Breast (tissue), 4 donors: ENCODE data around the genes ZIC3 and F9.

DNA sequence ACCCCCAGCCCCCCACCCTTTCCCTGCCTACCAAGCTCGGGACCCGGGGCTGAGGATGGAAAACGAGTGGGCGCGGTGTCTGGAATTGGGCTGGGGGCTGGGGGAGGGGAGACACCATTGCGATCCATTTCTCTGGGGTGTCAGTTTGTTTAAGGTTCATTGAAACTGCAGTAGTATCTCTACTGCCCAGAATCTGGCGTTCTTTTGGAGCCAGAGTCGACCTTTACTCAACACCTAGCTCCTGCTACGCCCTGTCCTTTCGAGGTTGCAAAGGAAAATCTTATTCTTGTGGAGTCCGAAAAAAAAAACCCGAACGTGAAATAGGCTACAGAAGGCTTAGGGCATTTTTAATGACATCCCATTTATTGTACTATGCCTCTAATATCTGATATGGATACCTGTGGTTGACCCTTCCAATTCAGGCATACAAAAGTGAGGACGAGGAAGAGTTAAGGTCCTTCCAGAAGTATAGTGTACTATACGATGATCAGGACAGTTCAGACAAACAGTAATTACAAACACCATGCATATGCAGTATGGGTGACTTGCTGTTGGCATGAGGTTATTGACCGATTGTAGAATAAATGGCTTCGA lies 938 bp downstream of the SLC9A6 start:
- PRO-cap, 3 experiments: no peak in any of the 3 experiments
- RRBS: no CpG with 5 or more reads among the region's 17 CpGs

GRCh38 chrX:136055592-136056463 lies 70.6 kb downstream of the SLC9A6 start:
- PRO-cap, 3 experiments: peak in 2 of 3 experiments; most common plus-strand start chrX:136056165 (in 2); most common minus-strand start chrX:136055733 (in 1)
- RRBS: no CpG with 5 or more reads among the region's 8 CpGs

GRCh38 chrX:136188604-136188914 lies 8.3 kb upstream of the FHL1 start:
- PRO-cap, 3 experiments: no peak in any of the 3 experiments
- RRBS: no CpG with 5 or more reads among the region's 5 CpGs

- PRO-cap, 3 experiments: no peak in any of the 3 experiments
- RRBS: no CpG with 5 or more reads among the region's 18 CpGs
Measured at GRCh38 chrX:136210127-136211209, 13.6 kb downstream of the FHL1 start.

DNA sequence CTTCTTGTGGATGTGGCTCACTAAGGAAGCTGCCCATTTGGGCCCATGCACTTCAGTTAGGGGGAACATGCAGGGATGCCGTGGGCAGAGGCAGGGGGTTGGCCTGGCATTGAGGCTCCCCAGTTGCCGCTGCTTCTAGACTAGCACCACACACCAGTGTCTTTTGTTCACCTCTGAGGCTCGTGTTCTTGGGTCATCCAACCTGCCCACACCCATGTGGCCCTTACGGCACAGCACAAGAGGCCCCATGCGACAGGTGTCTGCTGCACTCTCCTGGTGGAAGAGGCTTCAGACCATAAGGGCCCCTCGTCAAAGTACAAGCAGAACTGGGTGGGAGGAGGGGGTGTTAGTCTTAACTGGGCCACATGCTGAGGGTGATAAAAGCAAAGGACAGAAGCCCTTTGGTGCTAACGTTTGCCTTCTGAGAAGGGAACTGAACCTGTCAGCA lies 15.0 kb downstream of the FHL1 start:
- PRO-cap, 3 experiments: no peak in any of the 3 experiments
- RRBS: no CpG with 5 or more reads among the region's 7 CpGs

DNA sequence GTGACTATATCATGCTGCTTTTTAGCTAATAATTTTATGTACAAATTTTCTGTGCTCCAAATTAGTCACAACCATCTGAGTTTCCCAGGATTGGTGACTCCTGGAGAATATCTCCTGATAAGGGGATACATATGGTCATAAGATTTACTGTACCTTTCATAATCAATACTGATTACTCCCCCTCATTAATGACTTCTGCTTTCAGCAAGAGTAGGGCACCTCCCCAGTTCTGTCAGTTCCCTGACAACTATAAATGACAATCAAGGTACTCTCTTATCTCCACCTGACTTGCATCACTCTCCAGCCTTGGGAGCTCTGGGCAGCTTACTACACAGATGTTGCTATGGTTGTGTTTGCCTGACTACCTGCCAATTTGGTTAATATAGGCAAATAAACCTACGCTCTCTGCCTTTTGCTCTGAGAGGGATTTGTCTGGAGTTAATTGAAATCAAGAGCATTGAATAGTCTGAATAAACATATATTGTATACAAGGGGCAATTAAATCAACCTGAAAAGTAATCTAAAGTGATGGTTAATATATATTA lies 22.7 kb upstream of the MAP7D3 start:
- PRO-cap, 3 experiments: no peak in any of the 3 experiments
- RRBS: no CpG with 5 or more reads among the region's 1 CpG

DNA sequence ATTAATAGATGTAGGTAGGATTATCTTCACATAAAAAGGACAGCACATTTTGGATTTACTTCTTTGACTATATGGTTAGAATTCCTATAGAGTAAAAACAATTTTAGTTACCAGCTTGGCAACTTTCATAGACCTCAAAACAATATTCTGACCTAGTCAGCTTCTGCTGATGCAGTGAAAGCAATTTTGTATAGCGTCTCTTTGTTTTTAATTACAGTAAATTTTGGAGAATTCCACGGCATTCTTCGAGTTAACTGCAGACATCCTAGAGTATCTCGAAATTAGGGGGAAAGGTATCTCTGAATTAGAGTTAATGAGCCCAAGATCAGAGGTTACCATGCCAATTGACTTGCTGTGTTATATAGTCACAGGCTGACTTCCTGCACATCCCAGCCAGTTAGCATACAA lies 3.6 kb downstream of the BRS3 start:
- PRO-cap, 3 experiments: no peak in any of the 3 experiments
- RRBS: no CpG with 5 or more reads among the region's 4 CpGs

DNA sequence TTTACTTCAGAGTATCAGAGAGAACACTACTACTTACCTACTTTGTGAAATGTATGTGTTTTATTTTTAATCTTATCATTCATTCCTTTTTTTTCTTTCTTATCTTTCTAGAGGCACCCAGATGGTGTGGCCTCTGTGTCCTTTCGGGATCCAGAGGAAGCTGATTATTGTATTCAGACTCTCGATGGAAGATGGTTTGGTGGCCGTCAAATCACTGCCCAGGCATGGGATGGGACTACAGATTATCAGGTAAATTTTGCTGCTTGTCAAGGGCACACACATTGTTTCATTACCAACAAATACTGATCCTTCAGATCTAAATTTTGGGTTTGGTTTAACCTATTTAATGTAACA lies 12.6 kb downstream of the HTATSF1 start:
- PRO-cap, 3 experiments: no peak in any of the 3 experiments
- RRBS: no CpG with 5 or more reads among the region's 3 CpGs

DNA sequence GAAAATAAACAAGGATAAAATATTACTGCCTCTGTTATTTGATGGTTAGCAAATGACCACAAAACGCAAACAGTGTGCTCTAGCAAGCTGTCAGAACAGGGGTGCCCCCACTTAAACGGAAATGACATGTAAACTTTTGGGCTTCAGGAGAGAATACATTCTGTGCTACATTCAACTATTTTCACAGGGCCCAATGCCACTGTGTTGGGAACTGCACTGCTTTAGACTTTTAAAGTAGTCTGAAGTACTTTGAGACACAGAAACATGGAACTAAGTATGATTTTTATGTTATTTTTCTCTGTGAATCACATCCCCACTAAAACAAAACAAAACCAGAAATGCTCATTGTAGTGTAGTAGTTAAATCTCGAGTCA lies 14.2 kb downstream of the CD40LG start:
- PRO-cap, 3 experiments: no peak in any of the 3 experiments
- RRBS: no CpG with 5 or more reads among the region's 3 CpGs

DNA sequence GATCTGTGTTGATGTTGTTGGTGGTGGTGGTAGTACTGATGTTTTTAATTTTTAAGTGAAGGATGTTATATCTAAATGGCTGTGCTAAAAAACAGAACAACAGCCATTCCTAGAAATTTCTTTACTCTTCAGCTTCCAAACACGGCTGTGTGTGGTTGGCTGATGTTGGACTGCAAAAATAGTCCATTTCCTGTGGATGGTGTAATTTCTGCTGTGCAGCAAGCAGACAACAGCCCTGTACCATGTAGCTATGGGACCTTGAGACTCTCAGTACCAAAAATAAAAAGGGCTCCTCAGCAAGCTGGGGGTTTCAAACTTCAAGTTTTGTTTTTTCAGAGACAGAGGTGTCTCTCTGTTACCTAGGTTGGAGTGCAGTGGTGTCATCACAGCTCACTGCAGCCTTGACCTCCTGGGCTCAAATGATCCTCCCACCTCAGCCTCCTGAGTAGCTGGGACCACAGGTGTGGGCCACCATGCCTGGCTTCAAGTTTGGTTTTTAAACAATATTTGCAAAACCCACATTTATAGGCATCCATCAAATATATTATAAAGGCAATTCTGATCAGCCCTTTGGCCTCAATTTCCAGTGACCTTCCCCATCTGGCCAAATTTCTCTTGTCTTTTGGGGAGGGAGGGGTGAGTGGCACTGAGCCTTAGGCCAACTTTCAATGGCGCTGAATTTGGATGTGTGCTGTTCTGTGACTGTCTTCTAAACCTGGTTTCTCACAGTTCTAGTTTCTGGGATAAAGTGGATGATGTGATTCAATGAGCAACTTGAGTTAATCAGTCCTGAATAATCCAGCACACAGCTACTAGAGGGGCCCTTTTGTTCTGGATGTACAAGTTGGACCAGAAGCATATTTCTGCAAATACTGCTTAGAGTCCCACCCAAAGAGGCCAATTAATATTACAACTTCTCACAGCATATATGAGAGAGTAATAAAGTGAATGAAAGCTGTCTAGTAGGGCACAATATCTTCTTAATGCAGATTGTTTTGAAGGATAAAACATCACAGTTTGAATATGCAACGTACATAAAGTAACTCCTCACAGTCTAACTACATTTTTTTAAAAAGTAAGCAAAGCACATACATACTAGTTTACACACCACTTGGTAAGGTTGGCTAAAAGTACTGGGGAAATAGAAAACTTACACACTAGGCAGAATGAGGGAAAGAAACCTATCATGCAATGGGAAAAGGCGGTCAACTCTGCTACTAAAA lies 18.5 kb downstream of the CD40LG start:
- PRO-cap, 3 experiments: no peak in any of the 3 experiments
- RRBS: no CpG with 5 or more reads among the region's 4 CpGs

DNA sequence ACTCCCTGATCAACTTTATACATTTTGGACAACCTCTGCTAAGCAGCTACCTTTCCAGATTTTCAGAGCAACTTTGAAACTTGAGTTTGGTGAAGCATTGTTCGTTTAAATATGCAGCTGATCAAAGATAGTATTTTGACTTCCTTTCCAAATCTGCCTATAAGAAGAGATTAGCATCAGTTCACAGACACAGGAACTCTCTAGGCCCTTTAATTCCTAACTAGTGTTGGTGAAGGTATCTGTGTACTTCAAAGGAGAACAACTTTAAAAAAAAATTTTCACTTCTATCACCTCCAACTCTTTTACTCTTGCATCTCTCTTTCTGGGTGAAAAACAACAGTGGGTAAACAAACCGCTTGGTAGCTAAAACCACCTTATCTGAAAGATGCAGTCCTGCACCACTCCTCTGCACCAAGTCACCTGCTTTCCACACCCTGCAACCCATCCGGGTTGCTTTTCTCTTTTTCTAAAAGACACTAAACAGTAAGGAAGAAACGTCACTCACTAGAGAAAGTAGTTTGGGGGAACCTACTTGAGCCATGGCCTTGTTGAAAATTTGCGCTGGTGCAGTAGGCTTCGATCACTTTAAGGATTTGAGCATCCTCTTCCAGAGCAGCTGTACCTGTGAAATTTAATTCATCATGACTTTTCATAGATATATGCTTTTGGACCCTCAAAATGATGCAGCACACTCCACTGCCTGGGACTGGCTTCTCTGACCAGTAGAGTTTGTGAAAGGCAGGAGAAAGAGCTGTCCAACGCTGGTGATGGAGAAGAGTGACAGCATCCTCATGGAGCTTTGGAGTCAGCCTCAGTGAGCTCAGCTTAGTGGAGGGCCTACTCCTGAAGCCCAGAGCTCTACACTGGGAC lies 26.8 kb downstream of the CD40LG start:
- PRO-cap, 3 experiments: no peak in any of the 3 experiments
- RRBS: no CpG with 5 or more reads among the region's 7 CpGs

DNA sequence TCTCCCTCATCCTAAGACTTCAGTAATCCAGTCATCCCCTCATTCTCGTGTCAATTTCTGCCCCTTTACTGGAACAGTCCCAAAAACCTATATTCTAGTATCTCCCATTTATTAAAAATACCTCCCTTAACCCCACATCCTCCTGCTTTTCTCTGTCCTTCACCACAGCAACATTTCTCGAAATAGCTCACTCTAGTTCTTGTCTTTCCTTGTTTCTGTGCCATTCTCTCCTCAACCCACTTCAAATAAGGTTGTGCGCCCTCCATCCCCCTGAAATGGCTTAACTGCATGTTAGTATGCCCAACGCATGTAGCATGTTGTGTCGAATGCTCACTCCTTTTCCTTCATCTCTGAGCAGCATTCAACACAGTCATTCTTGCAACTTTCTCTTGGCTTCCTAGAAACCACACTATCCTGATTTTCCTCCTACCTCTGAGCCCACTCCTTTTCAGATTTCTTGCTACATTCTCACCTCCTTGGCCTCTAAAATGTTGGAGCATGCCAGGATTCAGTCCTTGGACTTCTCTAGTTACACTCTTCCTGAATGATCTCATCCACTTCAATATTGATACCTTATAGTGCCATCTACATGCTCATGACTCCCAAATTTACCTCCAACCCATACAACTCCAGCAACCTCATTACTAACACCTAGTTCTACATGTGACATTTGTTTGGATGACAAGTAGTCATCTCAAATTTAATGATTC lies 22.5 kb downstream of the RBMX start:
- PRO-cap, 3 experiments: no peak in any of the 3 experiments
- RRBS: no CpG with 5 or more reads among the region's 5 CpGs

- PRO-cap, 3 experiments: no peak in any of the 3 experiments
- RRBS: 16% methylated on average over 19 of the region's 92 CpGs
Measured at GRCh38 chrX:137565231-137566196, at the start of gene ZIC3. Gene ZIC3, plus strand, starts transcription at chrX:137566127.

- PRO-cap, 3 experiments: no peak in any of the 3 experiments
- RRBS: no CpG with 5 or more reads among the region's 8 CpGs
Measured at GRCh38 chrX:139222600-139223251, 307.8 kb upstream of the F9 start.

- PRO-cap, 3 experiments: no peak in any of the 3 experiments
- RRBS: no CpG with 5 or more reads among the region's 5 CpGs
Measured at GRCh38 chrX:139530633-139531136, at the start of gene F9. Gene F9, plus strand, starts transcription at chrX:139530739.

DNA sequence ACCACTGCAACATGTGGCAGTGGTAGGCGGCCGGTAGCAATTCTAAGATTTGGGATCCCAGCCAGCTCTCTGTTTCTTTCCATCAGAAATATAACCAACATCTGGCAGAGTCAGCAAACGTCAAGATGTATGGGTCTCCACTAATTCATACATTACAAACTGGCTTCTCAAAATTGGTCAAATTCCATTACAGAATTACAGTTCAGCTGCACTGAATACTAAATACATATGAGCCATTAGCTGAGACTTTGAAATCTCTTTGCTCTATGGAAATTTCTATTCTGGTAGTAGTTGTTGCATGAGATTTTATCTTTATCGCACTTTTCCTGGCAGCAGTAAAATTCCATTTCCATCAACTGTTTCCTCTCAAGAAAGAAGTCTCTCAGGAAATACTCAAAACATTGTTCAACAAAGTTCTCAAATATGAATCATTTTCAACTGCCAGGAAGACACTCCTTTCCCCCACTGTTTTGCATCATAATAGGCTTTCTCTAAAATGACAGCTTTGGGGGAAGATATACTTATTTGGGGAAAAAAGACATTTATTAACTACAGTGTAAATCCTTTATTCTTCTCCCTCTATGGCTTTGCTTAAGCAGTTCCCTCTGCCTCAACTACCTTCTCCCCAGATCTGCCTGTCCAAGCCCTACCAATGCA lies 51.3 kb downstream of the ATP11C start:
- PRO-cap, 3 experiments: no peak in any of the 3 experiments
- RRBS: no CpG with 5 or more reads among the region's 4 CpGs

- PRO-cap, 3 experiments: peak in 3 of 3 experiments; most common plus-strand start chrX:139932114 (in 2); most common minus-strand start chrX:139932113 (in 2)
- RRBS: 18% methylated on average over 40 of the region's 131 CpGs
Measured at GRCh38 chrX:139931875-139932932, 649 bp downstream of the ATP11C start.

DNA sequence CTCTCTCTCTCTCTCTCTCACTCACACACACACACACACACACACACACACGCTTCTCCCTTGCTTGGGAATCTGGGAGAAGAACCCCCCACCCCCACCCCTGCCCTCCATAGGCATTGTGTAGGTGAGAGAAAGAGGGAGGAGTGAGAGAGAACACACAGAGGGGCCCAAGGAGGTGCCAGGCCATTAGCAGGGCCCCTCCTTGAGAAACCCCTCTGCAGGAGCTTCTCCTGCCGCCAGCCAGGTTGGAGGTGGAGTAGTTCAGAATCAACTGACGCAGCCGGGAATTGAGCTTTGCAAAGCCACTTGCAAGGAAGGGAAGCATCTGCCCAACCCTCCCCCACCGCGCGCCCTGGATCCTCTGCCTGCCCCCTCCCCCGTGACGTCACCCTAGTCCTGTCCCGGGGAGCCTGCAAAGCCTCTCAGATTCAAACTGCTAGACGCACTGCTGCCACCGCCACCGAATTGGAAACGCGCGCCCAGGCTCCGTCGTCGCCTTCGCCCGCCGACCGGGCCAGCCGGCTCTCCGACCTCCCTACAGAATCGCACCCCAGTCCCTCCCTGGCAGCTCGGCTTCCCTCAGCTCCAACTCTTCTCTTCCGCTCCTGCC lies 3.6 kb downstream of the SLITRK2 start:
- PRO-cap, 3 experiments: no peak in any of the 3 experiments
- RRBS: 24% methylated on average over 12 of the region's 28 CpGs

DNA sequence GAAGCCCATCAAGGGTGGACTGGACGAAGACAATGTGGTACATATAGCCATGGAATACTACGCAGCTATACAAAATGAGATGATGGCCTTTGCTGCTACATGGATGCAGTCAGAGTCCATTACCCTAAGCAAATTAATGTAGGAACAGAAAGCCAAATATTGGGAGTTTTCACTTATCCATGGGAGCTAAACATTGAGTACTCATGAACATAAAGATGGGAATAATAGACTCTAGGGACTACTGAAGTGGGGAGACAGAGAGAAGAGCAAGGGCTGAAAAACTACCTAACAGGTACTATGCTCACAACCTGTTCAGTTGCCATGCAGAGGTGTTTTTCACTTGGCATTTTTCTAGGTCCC lies 63.0 kb upstream of the CXorf51A start:
- PRO-cap, 3 experiments: no peak in any of the 3 experiments
- RRBS: no CpG with 5 or more reads among the region's 2 CpGs

GRCh38 chrX:147180989-147181407 lies 366.5 kb upstream of the CXorf51A start:
- PRO-cap, 3 experiments: no peak in any of the 3 experiments
- RRBS: no CpG with 5 or more reads among the region's 1 CpG